Ureter (tissue), 1 donor: Measurements from ENCODE around the genes PHACTR3, CDH4, RPS21 and RBBP8NL.

GRCh38 chr20:59603711-59604576, at the start of gene PHACTR3:
Gene PHACTR3 (plus strand): TSS chr20:59604540.
- PRO-cap = no peak

GRCh38 chr20:59604632-59605143, 348 bp downstream of the PHACTR3 start:
- PRO-cap = no peak

GRCh38 chr20:59925641-59926481, 7.6 kb downstream of the SYCP2 start:
- PRO-cap = no peak

- PRO-cap = no peak
These were observed 449 bp downstream of the PPP1R3D start for GRCh38 chr20:59939616-59940095.

GRCh38 chr20:60138035-60138794, 180.0 kb downstream of the CDH26 start:
- PRO-cap = no peak

DNA sequence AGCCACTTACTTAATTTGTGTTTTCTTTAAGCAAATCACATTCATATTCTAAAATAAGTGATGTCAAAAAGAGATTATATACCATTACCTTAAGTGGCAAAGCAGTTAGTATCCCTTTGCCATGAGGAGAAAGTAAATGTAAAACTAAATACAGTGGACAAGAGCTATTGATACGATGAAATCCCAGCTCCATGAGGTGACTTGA, 500.5 kb upstream of the CDH4 start:
- PRO-cap = no peak

DNA sequence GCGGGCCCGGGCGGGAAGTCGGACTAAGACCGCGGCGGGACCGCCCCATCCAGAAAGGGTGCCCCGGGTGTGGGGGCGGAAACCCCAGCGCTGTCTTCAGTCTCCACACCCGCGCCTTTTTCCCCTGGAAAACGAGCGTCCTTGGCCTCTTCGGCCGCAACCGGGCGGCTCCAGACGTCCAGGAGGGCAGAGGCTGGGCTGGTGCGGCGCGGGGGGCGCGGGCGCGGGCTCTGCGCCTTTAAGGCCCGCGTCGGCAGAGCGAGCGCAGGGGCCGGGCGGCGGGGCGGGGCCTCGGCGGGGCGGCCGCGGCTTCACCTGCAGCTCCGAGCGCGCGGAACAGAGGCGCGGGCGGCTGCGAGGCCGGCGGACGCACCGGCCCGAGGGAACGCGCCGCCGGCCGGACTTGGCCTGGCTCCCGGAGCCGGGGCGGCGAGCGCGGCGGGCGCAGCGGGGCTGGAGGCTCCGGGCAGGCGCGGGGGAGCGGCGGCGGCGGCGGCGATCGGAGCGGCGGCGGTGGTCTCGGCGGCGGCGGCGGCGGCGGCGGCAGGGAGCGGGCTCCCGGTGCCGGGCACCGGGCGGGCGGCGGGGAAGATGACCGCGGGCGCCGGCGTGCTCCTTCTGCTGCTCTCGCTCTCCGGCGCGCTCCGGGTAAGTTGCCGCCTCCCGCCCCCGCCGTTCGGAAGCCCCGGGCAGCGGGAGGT, at the start of gene CDH4:
TSS of gene CDH4 (plus strand) at position 339 of the 701 bp plus-strand sequence.
- PRO-cap = no peak

- PRO-cap = no peak
These were observed 240.7 kb downstream of the CDH4 start for GRCh38 chr20:61492644-61493181.

DNA sequence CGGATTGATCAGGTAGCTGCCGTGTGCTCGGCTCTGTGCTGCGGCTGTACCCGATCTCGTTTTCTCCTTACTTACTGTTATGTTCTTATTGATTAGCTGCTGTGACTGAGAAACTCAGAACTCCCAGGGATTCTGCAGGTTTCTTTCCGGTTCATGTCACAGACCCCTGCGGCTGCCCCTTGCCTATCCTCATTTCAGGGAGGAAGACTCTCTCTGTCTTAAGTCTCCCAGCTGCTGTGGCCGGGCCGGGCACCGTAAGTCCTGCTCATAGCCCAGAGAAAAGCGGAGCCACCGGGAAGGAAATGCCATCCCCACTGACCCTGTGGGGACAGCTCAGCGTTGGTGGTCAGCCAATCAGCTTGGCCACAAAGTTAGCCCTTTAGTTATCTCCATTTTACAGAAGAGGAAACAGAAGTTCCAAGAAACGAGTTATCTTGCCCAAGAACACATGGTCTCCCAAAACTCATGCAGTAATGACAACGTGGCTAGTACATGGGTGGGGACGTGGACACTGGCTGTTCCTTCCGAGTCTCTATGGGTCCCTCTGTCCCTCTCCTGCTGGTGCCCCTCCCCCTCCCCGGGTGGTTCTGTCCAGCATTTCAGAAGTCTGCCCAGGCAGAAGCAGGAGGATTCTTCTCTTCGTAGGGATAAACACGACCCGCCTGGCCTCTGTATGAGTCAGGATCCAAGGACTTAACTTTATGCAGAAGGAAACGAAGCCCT, 273.7 kb downstream of the CDH4 start:
- PRO-cap = no peak

GRCh38 chr20:61659660-61660118, 406.0 kb downstream of the TAF4 start:
- PRO-cap = no peak

GRCh38 chr20:62066847-62067700, 1.4 kb upstream of the TAF4 start:
- PRO-cap = unidirectional peak, minus-strand start at chr20:62067164

GRCh38 chr20:62126151-62126841, 4.0 kb downstream of the LSM14B start:
- PRO-cap = no peak

GRCh38 chr20:62316501-62317421, 14.0 kb downstream of the ADRM1 start:
- PRO-cap = no peak

DNA sequence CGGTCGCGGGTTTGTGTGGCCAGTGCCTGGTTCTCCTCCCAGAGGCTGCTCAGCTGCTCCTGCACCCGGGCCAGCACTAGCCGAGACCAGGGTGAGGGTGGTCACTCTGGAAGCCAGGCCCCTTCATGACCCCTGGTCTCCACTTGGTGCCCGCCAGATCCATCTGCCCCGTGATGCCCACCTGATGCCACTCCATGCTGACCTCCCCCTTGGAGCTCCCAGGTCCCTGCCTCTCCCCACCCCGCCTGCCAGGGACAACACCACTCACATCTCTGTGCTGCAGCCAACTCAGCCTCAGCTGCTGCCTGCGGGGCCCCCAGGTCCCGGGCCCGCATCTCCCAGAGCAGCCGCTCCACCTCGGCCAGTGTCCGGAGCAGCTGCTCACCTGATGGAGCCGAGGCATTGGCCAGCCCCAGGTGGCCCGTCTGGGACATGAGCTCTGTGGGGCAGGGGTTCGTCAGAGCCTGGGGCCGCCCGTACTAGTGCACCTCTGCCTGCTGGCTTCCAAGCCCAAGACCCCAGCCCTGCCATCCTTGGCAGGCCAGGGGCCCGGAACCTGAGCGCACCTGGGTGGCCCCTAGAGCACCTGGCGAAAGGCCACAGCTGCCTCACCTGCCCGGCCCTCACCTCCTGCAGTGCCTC, 15.9 kb downstream of the ADRM1 start:
- PRO-cap = no peak

DNA sequence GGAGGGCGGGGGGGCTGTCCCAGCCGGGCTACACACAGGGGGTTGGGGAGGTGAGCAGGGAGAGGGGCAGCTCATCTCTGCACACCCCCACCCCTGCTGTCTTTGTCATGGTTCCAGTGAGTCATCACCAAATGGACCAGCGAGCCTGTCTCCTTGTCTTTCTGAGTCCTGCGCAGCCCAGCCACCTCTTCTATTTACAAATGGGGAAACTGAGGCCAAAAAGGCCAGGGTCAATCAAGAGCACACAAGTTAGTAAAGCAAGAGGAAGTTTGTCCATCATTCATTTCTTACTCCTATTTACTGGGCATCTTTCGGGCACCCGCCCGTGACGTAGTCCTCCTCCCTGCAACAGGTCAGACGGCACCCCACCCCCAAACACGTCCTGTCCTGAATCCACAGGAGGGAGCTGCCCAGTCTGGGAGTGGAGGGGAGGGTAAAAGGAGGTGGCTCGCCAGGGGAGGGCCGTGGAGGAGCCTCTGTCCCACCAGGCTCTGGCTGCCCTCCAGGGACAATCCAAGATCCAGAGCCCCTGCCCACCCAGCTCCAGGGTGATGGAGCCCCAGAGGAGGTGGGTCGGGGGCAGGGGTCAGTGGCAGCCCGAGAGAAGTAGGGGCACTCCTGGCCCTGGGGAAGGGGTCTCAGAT, 2.4 kb upstream of the LAMA5 start:
- PRO-cap = no peak

- PRO-cap = bidirectional peak, plus-strand start at chr20:62387104, minus-strand start at chr20:62386967
These were observed at the start of gene RPS21 for GRCh38 chr20:62386511-62387232. Gene RPS21 (plus strand): TSS chr20:62387103.

DNA sequence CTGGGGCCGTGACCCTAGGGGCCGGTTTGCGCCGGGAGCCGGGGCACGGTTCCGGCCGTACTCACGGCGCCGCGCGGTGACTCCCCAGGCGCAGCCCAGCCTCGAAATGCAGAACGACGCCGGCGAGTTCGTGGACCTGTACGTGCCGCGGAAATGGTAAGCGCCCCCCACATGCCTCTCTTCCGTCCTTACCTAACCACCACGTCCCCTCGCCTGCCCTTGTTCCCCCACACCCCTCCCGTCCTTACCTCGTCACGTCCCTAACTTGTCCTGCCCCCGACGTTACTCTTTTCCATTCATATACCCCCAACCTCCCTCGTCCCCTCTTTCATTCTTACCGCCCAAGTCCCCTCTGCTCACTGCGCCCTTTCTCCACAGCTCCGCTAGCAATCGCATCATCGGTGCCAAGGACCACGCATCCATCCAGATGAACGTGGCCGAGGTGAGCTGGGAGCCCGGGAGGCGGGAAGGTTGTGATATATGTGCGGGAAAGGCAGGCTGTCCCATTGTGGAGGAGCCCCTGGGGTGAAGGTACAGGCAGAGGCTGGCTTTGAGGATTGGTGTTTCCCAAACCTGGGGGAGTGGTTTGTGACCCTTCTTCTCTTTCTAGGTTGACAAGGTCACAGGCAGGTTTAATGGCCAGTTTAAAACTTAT, 457 bp downstream of the RPS21 start:
- PRO-cap = no peak

GRCh38 chr20:62427376-62428029, at the start of gene RBBP8NL:
Gene RBBP8NL (minus strand): TSS chr20:62427539.
- PRO-cap = no peak

DNA sequence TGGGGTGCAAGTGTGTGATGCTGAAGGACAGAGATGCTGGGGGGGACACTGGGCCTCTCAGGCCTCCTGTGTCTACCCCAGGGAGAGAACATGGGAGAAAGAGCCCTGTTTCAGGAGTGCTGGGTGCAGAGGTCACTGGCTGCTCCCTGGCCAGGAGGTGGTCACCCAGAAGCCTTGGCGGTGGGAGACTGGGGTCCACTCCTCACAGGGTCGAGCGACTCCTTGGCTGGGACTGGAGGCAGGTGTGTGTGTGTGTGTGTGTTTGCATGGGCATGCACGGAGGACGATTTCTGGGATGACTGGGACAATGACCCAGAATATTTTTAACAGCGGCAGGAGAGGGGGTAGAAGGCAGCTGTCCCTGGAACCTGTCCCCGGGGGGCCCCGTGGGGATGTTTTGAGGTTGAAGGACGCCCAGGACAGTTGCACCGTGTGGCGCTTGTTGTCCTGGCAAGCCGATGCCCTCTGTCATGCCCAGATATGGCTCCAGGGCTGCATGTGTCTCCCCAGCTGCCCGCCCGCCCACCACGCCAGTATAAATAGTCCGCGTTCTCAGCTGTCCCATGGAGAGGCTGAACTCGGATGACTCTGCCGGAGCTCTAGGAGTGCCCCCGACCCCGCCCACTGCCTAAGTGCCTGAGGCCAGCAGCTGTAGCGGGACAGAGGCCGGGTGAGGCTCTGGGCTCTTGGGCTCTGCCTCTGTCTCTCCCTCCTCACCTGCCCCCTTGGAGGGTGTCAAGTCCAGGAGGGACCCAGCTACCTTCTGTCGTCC, 82.8 kb upstream of the GATA5 start:
- PRO-cap = no peak

DNA sequence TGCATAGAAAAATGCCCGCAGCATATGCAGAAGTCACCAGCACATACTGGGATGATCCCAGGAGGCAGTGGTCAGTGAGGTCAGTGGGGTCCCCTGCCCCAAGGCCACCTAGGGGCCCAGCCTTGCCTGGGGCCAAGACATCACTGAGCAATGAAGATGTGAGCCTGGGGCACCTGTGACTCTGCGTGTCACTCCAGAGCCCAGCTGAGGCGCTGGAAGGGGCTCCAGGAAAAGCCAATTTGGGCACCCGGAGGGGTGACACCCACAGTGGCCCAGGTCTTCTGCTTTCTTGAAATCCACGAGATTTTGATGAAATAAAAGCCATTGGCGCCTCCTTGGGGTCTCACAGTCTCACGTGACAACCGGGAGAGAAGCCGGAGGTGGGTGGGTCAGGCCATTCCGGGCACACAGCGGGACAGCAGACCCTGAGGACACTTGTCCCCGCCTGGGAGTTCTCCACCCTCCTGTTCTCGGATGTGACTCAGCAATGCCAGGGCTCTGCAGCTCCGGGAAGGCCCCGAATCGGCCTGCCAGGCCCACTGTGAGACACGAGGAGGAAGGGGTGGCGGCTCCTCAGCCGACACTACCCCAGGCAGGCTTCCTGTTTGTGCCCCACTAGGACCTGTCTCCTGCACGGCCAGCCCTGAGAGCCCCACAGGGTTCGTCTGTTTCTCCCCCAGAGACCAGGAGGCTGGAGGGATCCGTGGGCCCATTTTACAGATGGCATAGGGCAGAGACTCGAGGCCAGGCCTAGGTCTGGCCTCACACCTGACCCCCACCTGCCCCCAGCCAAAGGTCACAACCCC, 24.4 kb upstream of the SLCO4A1 start:
- PRO-cap = no peak